ENCODE results near the gene CITED4.

DNA sequence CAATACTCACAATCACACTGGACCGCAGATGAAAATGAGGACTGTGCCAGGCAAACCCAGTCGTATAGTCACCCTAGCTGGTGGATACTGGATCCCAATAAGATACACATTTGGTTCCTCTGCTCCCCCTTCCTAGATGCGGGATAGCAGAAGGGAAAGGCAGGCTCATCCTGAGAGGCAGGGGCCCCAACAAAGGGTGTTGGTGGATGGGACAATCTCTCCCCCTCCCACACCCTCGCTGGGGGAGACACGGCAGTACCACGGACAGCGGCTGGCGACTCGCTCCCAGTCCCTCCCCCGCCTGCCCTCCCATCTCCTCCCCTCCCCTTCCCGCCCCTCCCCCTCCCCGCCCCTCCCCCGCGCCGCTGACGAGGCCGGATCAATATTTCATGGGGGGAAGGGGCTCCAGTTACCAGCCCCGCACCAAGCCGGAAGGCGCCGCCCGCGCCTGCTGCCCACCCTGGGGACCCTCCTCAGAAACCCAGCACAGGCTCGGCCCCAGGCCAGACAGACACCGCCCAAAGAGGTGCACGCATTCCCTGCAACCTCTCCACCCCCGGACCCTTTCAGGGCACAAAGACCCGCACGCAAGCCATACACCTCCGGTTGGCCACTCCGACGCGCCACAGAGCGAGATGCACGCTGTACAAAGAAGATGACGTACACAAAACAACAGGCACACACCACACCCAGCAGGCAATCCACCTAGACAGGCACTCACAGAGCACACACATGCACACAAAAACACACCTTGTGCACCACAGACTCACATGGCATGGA, 11.5 kb downstream of the RIMS3 start:
- PRO-cap, result no peak
- RRBS, 2 experiments, result 83% methylated on average over 3 of the region's 36 CpGs; no CpG with 5 or more reads in 1 of the 2 experiments

DNA sequence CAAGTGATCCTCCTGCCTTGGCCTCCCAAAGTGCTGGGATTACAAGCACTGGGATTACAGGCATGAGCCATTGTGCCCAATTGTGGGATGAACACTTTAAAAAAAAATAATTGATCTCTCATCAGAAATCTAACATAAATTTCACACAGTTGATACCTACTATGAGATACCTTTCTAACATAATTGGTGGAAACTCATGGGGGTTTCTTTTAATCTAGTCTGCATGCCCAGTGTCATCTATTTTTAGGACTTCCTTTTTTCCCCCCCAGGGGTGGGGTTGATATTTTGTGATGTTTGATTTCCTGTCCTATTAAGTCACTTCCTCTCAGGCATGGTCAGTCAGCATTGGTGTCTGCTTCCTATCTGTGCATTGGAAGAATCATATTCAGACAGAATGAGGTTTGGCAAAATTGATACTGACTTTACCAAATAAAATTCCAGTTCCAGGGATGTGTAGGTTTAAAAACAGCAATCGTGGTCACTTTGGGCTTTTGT, 21.5 kb downstream of the NFYC start:
- PRO-cap, result no peak
- RRBS, 2 experiments, result no CpG with 5 or more reads among the region's 1 CpG

DNA sequence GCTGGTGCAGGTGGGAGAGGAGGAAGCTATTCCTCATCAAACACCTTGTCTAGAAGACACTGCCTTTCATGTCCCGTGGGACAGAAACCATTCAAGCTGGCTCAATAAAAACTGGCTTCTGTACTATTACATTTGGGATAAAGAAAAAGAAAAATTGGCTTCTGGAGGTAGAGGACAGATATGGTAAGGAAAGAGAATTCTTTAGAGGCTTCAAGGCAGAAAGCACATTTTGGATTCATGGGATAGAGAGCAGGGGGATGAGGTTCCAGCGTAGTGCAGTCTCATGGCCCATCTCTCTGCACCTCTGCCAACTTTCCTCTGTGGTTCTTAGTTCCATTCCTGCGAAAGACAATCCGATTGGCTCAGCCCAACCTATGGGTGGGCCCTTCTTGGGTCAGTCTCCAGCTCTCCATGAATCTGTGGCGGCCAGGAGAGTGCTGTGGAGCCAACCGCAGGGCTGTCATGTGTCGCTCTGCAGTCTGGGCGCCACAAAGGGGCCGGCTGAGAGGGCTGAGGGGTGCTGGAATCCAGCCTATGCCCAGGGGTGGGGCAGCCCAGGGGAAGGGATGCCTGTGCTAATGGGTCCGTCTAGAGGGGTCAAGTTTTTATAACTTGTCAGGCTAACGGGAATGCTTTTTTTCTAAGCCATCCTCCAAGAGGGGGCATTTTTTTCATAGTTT, 23.1 kb downstream of the KCNQ4 start:
- PRO-cap, result no peak
- RRBS, 2 experiments, result no CpG with 5 or more reads among the region's 11 CpGs

DNA sequence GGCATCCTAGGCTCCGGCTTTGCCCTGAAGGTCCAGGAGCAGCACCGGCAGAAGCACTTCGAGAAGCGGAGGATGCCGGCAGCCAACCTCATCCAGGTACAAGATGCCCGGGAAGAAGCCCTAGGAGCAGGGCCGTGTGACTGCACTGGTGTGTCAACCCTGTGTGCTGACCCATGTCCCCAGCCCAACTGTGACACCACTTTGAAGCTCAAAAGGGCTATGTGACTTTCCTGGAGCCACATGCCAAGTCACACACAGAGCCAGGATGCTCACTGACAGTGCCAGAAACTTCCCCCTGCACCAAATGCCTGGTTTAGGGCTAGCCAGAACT, 36.5 kb downstream of the KCNQ4 start:
- PRO-cap, result no peak
- RRBS, 2 experiments, result no CpG with 5 or more reads among the region's 7 CpGs

DNA sequence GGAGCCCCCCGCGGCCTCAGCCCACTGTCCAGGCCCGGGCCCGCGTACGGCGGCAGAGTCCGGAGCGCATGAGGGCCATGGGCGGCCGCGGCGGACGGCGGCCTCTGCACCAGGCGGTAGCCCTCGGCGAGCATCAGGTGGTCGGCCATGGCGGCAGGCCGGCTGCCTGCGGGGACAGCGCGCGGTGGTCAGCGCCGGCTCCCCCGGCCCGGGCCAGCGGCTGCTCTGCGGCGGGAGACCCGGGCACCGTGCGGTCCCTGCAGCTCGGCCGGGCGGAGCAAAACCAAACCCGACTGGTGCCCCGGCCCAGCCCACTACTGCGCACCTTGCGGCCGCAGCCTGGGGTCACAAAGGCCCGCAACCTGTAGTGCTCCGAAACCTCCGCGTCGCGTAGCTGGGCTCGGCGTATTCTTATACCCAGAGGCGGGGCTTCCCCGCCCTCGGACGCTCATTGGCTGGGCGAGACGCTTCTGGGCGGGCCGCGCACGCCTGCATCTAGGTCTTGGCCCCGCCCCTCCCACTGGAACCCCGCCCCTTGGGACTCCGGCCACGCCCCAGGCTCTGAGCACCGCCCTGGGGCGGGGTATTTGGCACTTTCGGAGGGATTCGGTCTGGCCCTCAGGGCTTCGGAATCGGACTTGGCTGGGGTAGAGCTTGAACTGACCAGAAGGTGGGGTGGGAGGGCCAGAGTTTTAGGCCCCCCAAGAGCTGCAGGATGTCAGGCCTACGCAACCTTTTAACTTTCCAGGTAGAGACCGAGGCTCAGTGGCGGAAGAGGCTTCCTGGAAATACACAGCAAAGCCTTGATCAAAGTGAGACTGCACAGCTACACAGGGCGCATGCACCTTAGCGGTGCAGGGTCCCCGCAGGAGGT, at the start of gene CITED4:
Gene CITED4, minus strand, starts transcription at position 385 of the 874 bp plus-strand sequence.
- PRO-cap, result bidirectional peak, plus-strand start at position 593 of the sequence, minus-strand start at position 385 of the sequence
- RRBS, 2 experiments, result 12 to 15% methylated on average over 19 of the region's 77 CpGs

GRCh38 chr1:40922782-40923308, 56.7 kb upstream of the CTPS1 start:
- PRO-cap, result no peak
- RRBS, 2 experiments, result no CpG with 5 or more reads among the region's 13 CpGs

- PRO-cap, result no peak
- RRBS, 2 experiments, result no CpG with 5 or more reads among the region's 2 CpGs
Observed at GRCh38 chr1:40990329-40990861, 10.9 kb downstream of the CTPS1 start.

DNA sequence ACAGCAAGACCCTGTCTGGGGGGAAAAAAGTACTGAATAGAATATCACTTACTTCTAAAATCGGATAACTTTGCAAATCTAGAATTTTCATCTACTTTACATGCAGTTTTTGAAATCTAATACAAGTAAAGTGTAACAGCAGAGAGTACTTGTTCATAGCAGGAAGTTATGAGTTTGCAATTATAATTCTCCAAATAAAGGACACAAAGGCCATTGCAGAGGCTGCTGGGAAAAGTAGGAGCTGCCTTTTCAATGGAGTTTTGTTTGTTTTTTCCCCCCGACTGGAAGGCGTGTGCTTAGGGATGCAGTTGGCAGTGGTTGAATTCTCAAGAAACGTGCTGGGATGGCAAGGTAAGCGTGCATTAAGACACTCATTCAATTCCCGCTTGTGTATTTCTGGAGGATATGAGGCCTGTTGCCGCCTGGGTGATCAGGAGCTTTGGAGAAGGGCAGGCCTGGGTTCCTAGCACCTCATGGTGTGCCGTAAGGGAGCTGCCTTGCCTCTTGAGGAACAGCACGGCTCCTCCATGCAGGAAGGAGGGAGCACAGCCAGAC, 18.6 kb downstream of the SLFNL1 start:
- PRO-cap, result no peak
- RRBS, 2 experiments, result no CpG with 5 or more reads among the region's 9 CpGs

DNA sequence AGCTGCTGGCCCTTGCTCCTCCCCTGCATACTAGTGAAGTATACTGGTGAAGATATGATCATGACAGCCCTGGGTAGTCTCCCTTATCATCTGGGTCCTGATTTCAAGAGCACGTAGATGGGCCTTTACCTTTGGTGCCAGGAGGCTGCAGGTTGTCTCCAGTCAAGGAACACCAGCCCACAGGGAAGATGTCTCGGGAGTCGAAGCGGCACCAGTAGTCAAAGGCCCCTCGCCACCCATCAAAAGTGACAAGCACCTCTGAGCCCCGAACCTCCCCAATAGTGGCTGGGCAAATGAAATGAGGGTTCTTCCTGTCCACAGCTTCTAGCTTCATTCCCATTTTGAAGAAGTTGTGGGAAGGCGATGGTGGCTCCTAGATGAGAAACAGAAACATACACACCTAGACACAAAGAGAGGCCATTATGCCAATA, 91.6 kb upstream of the SLFNL1 start:
- PRO-cap, result no peak
- RRBS, 2 experiments, result no CpG with 5 or more reads among the region's 7 CpGs

- PRO-cap, result no peak
- RRBS, 2 experiments, result no CpG with 5 or more reads among the region's 2 CpGs
Observed at GRCh38 chr1:41149439-41149890, 92.6 kb downstream of the SCMH1 start.

- PRO-cap, result no peak
- RRBS, 2 experiments, result no CpG with 5 or more reads among the region's 7 CpGs
Observed at GRCh38 chr1:41238376-41239282, 3.5 kb downstream of the SCMH1 start.

GRCh38 chr1:41239930-41240618, 2.0 kb downstream of the SCMH1 start:
- PRO-cap, result no peak

GRCh38 chr1:41319709-41320358, 77.7 kb upstream of the SCMH1 start:
- PRO-cap, result no peak
- RRBS, 2 experiments, result no CpG with 5 or more reads among the region's 6 CpGs

- PRO-cap, result bidirectional peak, plus-strand start at chr1:41361275, minus-strand start at chr1:41360979
- RRBS, 2 experiments, result 2% methylated on average over 5 of the region's 19 CpGs
Observed at GRCh38 chr1:41360739-41361173, 118.7 kb upstream of the SCMH1 start.

- PRO-cap, result no peak
- RRBS, 2 experiments, result no CpG with 5 or more reads among the region's 6 CpGs
Observed at GRCh38 chr1:41466008-41466543, 18.4 kb downstream of the EDN2 start.

DNA sequence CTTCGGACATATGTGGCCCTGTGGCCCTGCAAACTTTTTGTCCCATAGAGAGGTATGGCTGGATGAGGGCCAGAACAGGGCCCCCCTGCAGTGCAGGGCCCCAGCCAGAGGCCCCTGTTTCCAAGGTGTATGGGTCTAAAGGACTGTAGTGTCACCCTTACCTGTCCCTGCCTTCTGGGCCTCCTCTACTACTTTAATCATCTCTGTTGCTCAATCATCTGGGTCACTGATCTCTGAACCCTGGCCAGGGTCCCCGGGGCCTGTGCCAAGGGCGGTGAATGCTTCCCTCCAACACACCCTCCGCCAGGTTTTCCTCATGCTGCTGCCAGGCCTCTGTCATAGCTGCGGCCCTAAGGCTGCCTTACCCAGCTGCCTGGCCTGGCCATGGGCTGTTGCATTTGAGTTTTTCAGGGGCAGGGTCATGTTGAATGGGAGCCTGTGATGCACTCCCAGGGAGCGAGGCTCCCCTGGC, 7.8 kb downstream of the EDN2 start:
- PRO-cap, result no peak
- RRBS, 2 experiments, result no CpG with 5 or more reads among the region's 6 CpGs

- PRO-cap, result no peak
- RRBS, 2 experiments, result no CpG with 5 or more reads among the region's 9 CpGs
Observed at GRCh38 chr1:41536229-41536916, 51.9 kb upstream of the EDN2 start.

DNA sequence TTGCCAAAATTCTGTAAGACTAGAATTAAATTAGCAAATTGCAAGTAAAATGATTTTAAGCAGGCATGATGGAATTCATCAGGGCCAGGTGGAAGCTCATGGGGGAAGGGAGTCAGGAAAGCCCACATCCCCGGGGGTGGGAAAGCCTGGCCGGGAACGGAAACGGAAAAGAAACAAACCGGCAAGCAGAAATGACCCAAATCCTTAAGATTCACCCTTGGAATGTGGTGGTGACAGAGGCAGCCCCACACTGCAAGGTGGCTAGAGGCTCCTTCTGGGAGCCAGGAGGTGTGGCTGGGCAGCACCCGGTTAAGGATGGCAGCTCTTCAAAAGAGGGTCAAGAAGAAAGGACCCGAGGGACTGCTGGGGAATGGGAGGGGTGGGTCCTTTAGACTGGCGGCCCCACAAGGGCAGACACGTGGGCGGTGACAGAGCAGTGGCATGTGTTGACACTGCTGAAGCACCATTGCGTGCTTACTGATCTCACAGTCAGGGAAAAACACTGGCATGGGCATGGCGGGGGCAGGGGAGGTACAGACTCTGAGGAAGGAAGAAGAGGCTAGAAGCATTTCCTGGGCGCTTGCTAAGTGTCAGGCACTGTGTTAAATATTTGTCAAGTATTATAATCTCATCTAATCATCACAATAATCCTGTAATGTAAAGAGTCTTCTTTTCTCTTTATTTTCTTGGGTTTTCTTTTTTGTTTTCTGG, 165.5 kb upstream of the EDN2 start:
- PRO-cap, result no peak
- RRBS, 2 experiments, result 0% methylated on average over 1 of the region's 13 CpGs; no CpG with 5 or more reads in 1 of the 2 experiments

- PRO-cap, result unidirectional peak, plus-strand start at chr1:41661862; unidirectional peak, plus-strand start at chr1:41661961
- RRBS, 2 experiments, result 2 to 3% methylated on average over 19 of the region's 48 CpGs
Observed at GRCh38 chr1:41661346-41662081, 177.0 kb upstream of the EDN2 start.

DNA sequence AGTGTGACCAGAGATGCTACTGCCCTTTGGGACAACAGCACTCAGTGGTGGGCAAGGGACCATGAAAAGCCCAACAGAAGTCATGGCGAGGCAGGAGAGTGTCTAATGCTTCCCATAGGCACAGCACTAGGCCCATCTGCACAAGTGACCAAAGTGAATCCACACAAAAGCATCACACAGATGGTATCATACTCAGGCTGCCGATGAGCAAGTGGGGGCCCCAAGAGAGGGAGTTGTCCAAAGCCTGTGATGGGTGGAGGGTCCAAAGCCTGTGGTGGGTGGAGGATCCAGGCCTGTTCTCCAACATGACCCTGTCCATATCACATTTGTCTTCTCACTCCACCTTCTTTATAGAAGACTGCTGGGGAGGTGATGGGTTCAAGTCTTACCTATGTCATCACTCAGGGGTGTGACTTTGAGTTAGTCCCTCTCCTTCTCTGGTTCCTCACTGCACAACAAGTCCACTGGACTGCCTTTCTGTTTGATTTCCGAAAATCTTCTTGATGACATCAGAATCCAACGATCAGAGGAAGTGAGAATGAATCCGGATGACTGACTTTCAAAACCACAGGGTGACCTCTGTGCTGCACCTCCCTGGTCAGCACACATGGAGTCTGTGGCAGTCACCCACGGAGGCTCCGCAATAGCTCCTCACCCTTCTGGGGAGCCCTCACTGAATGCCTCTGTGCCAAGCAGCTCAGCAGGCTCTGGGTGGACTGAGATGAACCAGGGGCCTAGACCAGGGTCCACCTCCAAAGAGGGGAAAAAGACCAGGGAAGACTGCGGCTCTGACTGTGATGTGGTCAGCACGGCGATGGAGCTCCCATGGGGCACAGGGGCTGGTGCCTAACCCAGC, 166.8 kb downstream of the HIVEP3 start:
- PRO-cap, result no peak
- RRBS, 2 experiments, result no CpG with 5 or more reads among the region's 10 CpGs

Measured in HEK293 (cell line).